ENCODE data around the genes RIN1, NPAS4 and RBM14.

GRCh38 chr11:66244411-66244852 lies 13.1 kb upstream of the KLC2 start:
- PRO-cap: no peak
- RAMPAGE, long total RNA: no peak

DNA sequence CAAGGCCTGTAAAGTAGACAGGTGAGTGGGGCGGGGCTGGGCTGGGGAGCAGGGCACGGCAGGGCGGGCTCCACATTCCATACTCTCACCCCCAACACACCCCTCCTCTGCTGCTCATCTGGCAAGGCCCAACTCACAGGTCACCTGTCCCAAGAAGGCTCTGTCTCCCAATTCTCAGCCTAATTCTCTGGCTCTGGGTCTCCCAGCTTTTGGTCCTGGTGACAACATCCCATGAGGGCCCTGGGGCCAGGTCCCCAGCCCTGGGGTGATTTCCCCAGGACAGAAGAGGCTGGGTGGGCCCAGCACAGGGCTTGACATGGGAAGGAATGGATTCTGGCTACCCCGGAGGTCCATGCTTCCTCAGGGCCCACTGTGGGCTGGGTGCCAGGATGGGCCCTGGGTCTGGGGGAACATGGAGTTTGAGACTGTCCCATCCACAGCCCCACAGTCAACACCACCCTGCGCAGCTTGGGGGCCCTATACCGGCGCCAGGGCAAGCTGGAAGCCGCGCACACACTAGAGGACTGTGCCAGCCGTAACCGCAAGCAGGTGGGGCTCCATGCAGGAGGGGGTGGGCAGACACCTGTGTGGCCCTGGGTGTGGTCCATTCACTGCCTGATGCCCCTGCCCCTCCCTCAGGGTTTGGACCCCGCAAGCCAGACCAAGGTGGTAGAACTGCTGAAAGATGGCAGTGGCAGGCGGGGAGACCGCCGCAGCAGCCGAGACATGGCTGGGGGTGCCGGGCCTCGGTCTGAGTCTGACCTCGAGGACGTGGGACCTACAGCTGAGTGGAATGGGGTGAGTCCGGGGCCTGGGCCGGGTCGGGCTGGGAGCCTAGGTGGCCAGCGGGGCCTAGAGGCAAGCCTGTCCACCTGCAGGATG lies 3.0 kb upstream of the RAB1B start:
- PRO-cap: no peak
- RAMPAGE, long total RNA: no peak

DNA sequence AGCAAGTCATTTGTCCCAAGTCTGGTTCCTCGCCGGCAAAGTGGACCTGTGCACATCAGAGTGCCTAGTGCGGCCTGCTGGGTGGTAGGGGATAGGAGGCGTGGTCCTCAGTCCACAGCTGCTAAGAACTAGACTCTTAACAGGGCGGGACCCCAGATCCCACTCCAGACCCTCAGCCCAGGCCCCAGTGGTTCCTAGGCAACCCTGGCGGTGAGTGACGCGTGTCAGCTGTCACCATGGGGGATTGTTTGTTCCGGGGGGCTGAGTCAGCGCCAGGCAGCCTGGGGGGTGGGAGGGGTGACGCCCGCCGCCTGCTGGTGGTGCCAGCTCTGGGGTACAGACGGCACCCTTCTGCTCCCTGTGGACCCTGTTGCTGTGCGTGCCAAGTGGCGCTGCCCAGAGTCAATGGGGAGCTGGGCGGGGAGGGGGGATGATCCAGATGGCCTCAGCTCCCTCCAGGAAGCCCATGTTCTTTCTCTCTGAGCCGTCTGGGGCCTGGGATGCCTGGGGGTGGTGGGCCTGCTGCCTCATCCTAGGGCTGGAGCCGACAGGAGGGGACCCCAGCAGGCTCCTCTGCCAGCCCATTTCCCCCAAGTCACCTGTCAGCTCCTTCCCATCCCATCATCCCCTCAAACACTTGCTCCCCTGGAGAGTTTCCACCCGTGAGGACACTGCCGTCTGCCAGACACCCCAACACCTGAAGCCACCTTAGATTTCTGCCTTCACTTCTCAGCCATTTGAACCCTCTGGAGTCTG lies 2.5 kb downstream of the CNIH2 start:
- PRO-cap: no peak
- RAMPAGE, long total RNA: no peak

DNA sequence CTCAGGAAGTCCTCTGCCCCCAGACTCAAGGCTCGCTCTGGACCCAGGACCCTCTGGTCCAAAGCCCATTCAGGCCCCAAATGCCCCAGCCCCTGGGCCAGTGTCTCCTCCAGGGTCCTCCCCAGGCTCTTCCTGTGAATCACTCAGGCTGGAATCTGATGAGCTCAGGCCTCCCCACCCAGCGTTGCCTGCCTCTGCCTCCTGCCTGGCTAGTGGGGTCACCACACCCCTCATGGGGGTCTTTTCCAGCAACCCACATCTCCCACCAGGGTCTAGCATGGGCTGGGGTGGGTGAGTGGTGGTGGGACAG lies 9.1 kb downstream of the RIN1 start:
- PRO-cap: unidirectional peak, minus-strand start at position 134 of the sequence
- RAMPAGE, long total RNA: no peak

GRCh38 chr11:66335958-66336896 lies at the start of gene RIN1:
RIN1 (minus strand) TSS chr11:66336434.
- PRO-cap: unidirectional peak, minus-strand start at chr11:66336425
- RAMPAGE, long total RNA: no peak

DNA sequence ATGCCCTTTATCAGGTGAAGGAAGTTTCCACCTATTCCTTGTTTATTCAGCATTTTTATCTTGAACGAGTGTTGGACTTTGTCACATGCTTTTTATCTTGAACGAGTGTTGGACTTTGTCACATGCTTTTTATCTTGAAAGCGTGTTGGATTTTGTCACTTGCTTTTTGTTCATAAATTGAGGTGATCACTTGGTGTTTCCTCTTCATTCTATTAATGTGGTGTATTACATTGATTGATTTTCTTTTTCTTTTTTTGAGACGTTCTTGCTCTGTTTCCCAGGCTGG lies 3.9 kb upstream of the B4GAT1 start:
- PRO-cap: no peak
- RAMPAGE, long total RNA: no peak

- PRO-cap: bidirectional peak, plus-strand start at chr11:66421039, minus-strand start at chr11:66420817
- RAMPAGE, long total RNA: no peak
These were observed at the start of gene NPAS4 for GRCh38 chr11:66420496-66421442. NPAS4 (plus strand) TSS chr11:66421035.

GRCh38 chr11:66438920-66439458 lies 341 bp upstream of the MRPL11 start:
- PRO-cap: no peak
- RAMPAGE, long total RNA: no peak

GRCh38 chr11:66616560-66616719 lies at the start of gene RBM14:
RBM14 (plus strand) TSS chr11:66616630.
- PRO-cap: bidirectional peak, plus-strand start at chr11:66616630, minus-strand start at chr11:66616421
- RAMPAGE, long total RNA: start-site peak on the plus strand at chr11:66616616-66616649, 382 reads

- PRO-cap: no peak
- RAMPAGE, long total RNA: no peak
These were observed 11.0 kb upstream of the RBM4 start for GRCh38 chr11:66627446-66627972.

DNA sequence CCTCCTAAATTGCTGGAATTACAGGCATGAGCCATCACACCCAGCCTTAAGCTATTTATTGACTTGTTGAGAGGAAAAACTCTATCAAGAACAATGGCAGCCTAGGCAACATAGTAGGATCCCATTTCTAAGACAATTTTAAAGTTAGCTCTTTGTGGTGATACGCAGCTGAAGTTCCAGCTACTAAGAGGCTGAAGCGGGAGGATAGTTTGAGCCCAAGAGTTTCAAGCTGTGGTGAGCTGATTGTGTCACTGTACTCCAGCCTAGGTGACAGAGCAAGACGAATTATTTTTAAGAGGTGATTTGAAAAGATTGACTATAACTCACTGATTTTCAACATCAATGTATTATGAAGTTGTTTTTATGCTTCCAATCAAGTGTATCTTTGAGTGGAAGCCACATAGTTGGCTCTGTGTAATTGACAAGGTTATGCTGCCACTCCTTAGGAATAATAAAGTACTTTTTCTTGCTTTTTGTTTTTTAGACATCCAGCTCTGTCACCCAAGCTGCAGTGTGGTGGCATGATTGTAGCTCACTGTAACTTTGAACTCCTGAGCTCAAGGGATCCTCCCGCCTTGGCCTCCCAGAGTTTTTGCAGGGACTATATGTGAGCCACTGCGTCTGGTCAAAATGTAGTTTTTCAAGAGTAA lies 10.9 kb downstream of the RBM4 start:
- PRO-cap: no peak
- RAMPAGE, long total RNA: no peak

DNA sequence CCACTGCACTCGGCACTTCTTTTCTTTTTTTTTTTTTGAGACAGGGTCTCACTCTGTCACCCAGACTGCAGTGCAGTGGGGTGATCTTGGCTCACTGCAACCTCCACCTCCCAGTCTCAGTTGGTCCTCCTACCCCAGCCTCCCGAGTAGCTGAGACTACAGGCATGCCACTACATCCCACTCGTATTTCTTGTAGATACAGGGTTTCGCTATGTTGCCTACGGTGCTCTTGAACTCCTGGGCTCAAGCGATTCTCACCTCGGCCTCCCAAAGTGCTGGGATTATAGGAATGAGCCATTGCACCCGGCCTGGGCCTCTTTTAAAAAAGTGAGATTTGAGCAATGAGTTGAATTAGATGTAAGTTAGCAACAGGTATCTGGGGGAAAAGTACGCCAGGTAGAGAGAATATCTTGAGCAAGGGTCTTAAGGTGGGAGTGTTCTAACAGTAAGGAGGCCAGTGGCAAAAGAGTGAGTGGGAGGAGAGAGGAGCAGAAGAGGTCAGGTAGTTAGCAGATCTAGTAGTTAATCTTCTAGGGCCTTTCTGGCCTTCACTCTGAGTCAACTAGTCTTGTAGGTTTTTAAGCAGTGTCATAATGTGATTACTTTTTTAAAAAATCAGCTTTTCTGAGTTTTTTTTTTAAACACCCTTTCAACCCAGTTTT lies 16.9 kb downstream of the RBM4 start:
- PRO-cap: no peak
- RAMPAGE, long total RNA: no peak

DNA sequence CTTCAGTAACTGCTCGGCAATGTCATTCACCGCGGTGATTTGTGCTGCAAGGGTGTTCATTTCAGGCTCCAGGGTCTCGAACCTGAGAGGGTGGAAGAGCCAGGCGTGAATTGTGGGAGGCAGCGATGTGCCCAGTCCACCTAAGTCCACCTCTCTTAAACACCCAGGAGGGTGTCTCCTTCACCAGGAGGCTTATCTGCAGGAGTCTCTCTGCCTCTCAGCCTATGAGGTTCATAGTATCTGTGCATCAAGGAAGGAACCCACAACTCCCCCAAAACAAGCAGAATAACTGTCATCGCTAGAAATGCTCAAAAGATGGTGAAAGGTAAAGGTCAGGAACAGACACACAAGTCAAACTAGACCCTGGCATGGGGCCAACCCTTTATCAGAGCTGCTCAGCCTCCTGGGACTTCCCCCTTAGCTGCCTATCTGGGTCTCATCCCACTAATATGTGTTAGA lies 24.0 kb upstream of the RBM4B start:
- PRO-cap: no peak
- RAMPAGE, long total RNA: no peak

DNA sequence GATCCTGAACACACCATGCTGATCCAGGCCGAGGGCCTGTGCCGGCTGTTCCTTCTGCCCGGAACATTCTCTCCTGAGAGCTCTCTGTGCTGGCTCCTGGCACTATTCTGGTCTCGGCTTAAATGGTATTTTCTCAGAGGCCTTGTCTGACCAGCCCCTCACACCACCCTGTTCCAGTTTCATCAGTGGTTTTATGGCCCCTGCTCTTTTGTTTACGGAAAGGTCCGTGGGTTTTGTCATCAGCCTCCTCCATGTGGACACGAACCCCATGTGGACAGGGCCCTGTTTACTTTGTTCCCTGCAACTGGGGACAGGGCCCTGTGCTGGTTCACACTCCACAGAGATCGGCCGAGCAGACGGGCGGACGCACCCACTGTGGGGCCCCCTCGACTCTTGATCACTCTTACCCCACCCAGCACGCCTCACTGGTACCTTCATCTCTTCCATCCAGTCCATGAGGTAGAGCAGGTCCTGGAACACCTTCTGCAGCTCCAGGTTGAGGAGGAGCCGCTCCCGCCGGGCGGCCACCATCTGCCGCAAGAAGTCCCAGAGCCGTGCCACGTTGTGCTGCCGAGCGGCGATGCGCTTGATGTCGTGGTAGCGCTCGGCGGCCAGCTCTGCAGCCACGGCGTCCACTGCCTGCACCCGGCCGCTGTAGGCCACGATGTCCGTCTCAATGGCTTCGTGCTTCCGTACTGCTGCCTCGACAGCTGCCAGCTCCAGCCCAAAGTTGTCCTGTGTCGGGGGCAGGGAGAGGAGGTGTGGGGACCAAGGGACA lies 21.7 kb downstream of the SPTBN2 start:
- PRO-cap: no peak
- RAMPAGE, long total RNA: no peak

GRCh38 chr11:66877562-66877989 lies 20.7 kb downstream of the LRFN4 start:
- PRO-cap: no peak
- RAMPAGE, long total RNA: no peak

- PRO-cap: no peak
- RAMPAGE, long total RNA: no peak
These were observed 2.1 kb upstream of the RHOD start for GRCh38 chr11:67054450-67054981.

- PRO-cap: no peak
- RAMPAGE, long total RNA: no peak
These were observed 2.1 kb downstream of the GRK2 start for GRCh38 chr11:67268003-67269058.

DNA sequence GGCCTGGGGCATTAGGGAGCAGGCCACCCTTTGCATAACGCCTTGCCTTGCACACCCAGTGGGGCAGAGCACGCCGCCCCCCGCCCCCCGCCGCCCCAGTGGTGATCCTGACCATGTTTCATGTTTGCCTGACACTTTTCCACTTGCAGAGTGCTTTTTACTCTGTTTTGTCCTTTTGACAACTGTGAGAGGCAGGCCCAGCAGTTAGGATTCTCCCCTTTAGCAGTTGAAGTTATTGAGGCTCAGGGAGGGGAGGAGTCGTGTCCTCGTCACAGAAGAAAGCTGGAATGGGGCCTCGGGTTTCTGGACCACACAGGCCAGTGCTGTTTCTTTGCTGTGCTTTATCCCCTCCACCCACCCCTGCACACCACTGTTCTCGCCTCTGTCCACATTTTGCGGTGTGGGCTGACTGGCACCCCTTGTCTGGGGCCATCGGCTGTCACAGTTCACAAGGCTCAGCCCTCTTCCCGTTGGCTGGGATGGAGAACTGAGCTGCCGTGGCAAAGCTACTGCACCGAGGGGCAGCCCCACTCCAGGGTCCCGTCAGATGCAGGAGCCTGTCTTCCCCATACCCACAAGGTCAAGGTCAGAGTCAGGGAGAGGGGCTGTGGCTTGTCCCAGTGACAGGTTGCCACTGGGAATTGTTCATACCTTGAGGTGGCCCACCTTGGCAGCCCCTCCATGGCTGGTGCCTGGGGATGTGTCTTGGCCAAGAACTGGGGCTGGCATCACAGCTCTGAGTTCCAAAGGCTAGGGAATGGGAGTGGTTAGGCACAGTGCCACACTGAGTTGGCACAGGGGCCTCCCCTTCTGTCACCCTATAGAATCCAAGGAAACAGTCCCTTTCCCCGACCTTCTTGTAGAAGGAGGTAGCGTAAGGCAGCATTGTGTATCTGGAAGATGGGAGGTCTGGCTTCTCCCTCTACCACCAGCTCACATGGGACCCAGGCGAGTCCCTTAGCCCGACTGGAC lies 3.1 kb downstream of the GRK2 start:
- PRO-cap: unidirectional peak, minus-strand start at position 718 of the sequence
- RAMPAGE, long total RNA: start-site peak on the plus strand centred at position 264 of the sequence, 545 bp wide, 18 reads

- PRO-cap: no peak
- RAMPAGE, long total RNA: no peak
These were observed 5.4 kb downstream of the GRK2 start for GRCh38 chr11:67271354-67272457.

GRCh38 chr11:67286686-67287381 lies 2.3 kb upstream of the ANKRD13D start:
- PRO-cap: no peak
- RAMPAGE, long total RNA: no peak